ENCODE measurements around a stretch of chr6.

GRCh38 chr6:33297825-33298040 is 1.0 kb downstream of the RGL2 start:
- PRO-cap, result bidirectional peak, plus-strand start at chr6:33298147, minus-strand start at chr6:33297977
- RRBS, result no CpG with 5 or more reads among the region's 9 CpGs

GRCh38 chr6:33299278-33299694 is 544 bp upstream of the RGL2 start:
- PRO-cap, result bidirectional peak, plus-strand start at chr6:33299483, minus-strand start at chr6:33299341
- RRBS, result 3% methylated on average over 12 of the region's 37 CpGs

- PRO-cap, result no peak
- RRBS, result 69% methylated on average over 1 of the region's 22 CpGs
These were observed 16.2 kb upstream of the SMIM40 start for GRCh38 chr6:33345124-33345816.

DNA sequence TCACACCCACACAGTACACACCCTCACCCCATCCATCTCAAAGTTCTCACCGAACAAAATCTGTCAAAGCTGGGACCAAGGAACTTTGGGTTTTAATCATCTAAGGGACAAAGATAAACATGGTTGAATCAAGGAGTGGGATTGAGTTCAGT is 1.2 kb downstream of the CUTA start:
- PRO-cap, result no peak
- RRBS, result no CpG with 5 or more reads among the region's 1 CpG

DNA sequence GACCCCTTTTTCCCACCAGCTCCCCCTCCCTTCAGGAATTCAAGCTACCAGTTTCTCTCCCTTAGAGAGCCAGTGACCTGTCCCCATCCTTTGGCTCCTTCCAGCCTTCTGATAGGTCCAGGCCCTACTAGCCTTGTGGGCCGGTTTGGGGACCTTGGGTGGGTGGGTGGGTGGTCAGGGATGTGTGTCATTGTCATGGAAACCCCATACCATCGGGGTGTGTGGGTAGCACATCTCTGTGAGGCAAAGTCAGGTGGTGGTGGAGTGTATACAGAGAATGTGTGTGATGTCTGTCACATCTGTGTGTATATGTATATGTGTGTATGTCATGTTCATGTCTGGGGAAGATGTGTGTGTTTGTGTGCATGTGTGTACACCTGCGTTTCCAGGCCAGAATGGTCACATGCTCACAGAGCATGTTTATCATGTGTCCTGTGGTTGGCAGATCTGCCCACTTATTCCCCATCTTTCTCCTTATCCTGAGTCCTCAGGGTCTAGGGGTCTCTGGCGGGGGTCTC is 7.0 kb downstream of the SYNGAP1 start:
- PRO-cap, result no peak
- RRBS, result no CpG with 5 or more reads among the region's 4 CpGs

DNA sequence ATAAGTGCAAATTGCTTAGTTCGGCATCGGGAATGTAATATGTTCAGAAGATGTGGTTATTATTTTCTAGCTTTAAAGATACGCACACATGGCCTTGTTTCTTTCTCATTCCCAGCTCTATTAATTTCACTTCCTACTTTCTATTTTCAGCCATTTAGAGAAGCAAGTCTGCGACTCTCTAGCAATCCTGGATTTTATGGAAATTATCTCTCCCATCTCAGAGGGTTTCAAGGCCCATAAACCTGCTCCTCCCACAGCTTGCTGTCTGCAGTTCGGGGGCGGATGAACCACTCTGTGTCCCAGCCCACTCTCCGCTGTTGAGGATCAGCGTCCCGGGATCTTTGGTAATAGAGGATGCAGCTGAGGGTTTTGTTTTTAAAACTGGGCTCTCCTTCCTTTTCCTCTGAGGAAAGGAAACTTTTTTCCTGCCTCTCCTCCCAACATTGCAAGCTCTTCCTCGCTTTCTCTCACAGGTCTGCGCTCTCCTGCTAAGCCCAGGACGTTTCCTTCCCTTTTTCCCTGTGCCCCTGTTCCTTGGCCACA is 54.6 kb downstream of the ZBTB9 start:
- PRO-cap, result no peak
- RRBS, result no CpG with 5 or more reads among the region's 12 CpGs

DNA sequence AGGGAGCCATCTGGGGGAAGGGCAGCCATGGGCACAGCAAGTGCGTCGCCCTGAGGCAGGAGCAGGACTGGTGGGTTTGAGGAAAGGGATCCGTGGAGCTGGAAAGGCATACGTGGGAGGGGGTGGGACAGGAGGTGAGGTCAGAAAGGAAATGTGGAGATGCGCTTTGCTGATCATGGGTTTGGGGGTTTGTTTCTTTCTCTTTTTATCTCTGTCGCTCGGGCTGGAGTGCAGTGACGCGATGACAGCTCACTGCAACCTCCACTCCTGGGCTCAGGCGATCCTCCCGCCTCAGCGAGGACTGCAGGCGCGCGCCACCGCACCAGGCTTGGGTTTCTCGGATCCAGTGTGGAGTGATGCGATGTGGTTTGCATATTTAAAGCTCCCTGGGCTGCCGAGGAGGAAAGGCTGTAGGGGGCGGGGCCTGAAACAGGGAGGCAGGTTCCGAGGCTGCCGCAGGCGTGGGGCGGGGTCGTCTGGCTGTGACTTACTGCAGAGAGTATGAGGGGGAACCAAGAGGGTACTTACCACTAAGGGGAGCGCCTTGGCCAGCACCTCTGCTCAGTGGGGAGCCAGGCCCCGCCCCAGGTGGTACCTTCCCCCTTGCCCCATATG is 12.5 kb upstream of the BAK1 start:
- PRO-cap, result bidirectional peak, plus-strand start at position 462 of the sequence, minus-strand start at position 350 of the sequence
- RRBS, result no CpG with 5 or more reads among the region's 27 CpGs

- PRO-cap, result bidirectional peak, plus-strand start at chr6:33620310, minus-strand start at chr6:33620191; bidirectional peak, plus-strand start at chr6:33620468, minus-strand start at chr6:33620461
- RRBS, result 1% methylated on average over 9 of the region's 24 CpGs
These were observed 893 bp upstream of the ITPR3 start for GRCh38 chr6:33620134-33620723.

DNA sequence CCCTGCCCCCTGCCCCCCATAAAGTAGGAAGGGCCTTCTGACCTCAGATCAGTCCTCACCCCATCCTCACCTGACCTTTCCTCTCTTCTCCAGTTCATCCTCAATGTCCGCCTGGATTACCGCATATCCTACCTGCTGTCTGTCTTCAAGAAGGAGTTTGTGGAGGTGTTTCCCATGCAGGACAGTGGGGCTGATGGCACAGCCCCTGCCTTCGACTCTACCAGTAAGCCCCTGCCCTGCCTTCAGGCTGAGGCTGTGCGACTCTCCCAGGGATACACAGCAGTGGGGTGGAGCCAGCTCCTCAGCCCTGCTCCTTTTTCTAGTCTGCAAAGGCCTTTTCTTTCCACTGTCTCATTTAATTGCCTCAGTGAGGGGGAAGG is 38.0 kb downstream of the UQCC2 start:
- PRO-cap, result no peak
- RRBS, result no CpG with 5 or more reads among the region's 4 CpGs

GRCh38 chr6:33683016-33683553 is 28.4 kb downstream of the UQCC2 start:
- PRO-cap, result no peak
- RRBS, result 100% methylated on average over 1 of the region's 14 CpGs

GRCh38 chr6:33694191-33694877 is 17.2 kb downstream of the UQCC2 start:
- PRO-cap, result no peak
- RRBS, result 50% methylated on average over 1 of the region's 18 CpGs

GRCh38 chr6:33718113-33718722 is 6.7 kb upstream of the UQCC2 start:
- PRO-cap, result unidirectional peak, minus-strand start at chr6:33718308
- RRBS, result no CpG with 5 or more reads among the region's 7 CpGs

- PRO-cap, result no peak
- RRBS, result no CpG with 5 or more reads among the region's 9 CpGs
These were observed 15.5 kb downstream of the IP6K3 start for GRCh38 chr6:33731161-33731663.

- PRO-cap, result no peak
- RRBS, result no CpG with 5 or more reads among the region's 8 CpGs
These were observed 15.3 kb upstream of the IP6K3 start for GRCh38 chr6:33761872-33762613.

DNA sequence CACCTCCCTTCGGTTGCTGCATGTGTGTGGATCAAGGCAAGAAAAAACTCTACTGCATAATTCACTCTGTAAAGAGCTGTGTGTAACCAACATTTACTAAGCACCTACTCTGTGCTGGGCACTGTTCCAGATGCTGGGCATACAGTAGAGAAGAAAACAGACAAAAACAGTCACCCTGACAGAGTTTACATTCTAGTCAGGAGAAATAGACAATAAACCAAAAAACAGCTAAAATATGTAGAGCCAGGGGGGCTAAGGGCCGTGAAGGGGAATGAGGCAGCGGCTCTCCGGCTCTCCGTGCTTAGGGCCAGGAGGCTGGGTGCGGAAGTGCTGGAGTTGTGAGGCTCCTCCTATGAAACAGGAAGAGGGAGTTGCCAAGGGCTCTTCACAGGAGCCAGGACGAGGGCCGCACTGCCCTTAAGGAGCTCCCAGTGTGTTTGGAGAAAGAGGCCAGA is 20.5 kb upstream of the MLN start:
- PRO-cap, result bidirectional peak, plus-strand start at position 390 of the sequence, minus-strand start at position 303 of the sequence
- RRBS, result no CpG with 5 or more reads among the region's 8 CpGs

DNA sequence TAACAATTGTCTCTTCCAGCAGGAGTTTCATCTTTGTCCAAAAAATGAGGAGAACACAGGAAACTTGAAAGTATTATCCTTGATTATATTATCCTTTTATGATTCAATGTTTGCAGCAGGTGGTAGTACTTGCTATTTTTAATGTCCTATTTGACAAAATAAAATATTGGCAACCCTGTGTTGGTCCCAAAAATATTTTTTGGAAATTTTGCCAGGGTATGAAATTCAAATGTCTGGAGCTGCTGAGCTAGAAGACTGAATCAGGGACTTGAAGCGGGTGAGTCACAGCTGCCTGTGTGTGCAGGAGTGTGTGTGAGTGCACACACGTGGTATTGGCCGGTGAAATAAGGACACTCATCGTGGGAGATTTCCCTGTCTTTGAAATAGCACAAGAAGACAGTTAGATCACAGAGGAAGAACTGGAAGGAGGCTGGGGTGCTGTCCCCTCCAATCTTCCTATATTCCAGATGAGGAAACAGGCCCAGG is 123.7 kb upstream of the MLN start:
- PRO-cap, result no peak
- RRBS, result no CpG with 5 or more reads among the region's 4 CpGs

- PRO-cap, result no peak
- RRBS, result no CpG with 5 or more reads among the region's 24 CpGs
These were observed 2.0 kb upstream of the HMGA1 start for GRCh38 chr6:34234770-34235050.

- PRO-cap, result bidirectional peak, plus-strand start at chr6:34237152, minus-strand start at chr6:34236754
- RRBS, result 2% methylated on average over 71 of the region's 127 CpGs
These were observed 525 bp downstream of the HMGA1 start for GRCh38 chr6:34236968-34237828.

- PRO-cap, result no peak
- RRBS, result no CpG with 5 or more reads among the region's 3 CpGs
These were observed 2.4 kb downstream of the HMGA1 start for GRCh38 chr6:34239049-34239501.

DNA sequence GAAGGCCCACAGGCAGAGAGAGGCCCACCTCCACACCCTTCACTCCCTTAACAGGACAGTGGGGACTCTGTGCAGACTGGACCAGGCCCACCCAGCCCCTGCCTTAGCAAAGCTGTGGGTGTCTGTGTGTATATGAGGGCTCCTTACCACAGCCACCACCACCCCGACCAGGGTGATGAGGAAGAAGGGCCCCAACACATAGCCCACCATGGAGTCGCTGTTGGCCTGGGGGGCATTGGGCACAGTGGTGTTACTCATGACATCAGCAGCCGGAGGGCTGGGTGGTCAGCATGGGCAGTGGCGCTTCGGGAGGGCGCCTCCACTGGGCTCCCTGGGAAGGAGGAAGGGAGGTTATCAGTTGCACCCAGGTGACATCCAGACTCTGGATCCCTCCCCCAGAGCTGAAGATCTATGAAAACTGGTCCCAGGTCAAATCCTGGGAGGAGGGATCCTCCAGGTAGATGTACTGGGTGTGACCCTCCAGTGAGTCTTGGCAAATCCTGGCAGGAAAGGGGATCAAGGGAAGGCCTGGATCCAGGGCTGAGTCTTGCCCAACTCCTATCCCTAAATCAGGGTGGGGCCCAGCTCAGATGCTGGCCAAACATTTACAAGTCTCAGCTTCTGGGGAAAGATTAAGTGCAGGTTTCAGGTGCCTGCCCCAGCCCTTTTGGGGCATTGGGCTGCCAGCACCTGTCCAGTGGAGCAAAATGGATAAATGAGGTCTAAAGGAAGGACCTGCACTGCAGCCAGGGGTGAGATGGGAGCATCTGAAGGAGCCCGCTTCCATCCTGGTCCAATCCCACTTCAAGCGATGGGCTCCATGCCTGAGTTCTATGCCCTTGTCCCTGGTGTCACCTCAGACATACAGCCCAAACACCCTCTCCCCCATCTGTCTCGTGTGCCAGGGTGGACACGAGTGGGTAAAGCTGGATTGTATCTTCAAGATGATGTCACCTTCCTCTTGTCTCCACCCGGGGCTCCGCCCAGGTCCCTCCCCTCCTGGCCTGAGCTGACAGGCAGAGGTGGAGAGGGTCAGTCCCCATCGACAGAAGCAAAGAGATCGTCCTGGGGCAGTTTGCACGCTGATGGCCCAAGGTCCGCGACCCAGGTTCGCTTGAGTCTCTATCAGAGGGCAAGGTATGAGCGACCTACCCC is 895 bp downstream of the SMIM29 start:
- PRO-cap, result unidirectional peak, plus-strand start at position 1,000 of the sequence
- RRBS, result no CpG with 5 or more reads among the region's 19 CpGs

Data from kidney (tissue), 2 donors.